SP-49 (cell line): Measurements from ENCODE around the gene GJB5.

GRCh38 chr1:34754451-34755781, at the start of gene GJB5:
TSS of gene GJB5 (plus strand) at chr1:34755047.
- PRO-cap = no peak

GRCh38 chr1:34825479-34826096, 32.8 kb downstream of the GJA4 start:
- PRO-cap = no peak

- PRO-cap = no peak
Observed at GRCh38 chr1:34858738-34859406, 677 bp downstream of the SMIM12 start.

GRCh38 chr1:34918745-34919327, 10.6 kb downstream of the DLGAP3 start:
- PRO-cap = no peak

- PRO-cap = no peak
Observed at GRCh38 chr1:35178628-35179410, 14.1 kb downstream of the SFPQ start.

- PRO-cap = no peak
Observed at GRCh38 chr1:35319889-35320543, 51.5 kb downstream of the ZMYM4 start.

- PRO-cap = no peak
Observed at GRCh38 chr1:35360271-35361465, 92.2 kb downstream of the ZMYM4 start.

DNA sequence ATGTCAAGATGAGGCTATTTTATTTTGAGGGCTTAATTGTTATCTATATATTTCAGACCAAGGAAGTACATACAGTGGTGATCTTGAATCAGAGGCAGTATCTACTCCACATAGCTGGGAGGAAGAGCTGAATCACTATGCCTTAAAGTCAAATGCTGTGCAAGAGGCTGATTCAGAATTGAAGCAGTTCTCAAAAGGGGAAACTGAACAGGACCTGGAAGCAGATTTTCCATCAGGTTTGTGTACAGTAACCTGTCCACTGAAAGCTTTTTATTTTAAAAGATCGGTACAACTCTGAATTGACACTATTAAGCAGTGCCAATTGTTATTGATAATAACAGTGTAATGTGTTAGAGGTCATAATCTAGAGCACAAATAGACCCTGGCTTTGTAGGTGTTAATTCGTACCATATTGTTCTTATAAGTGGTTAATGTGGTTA, 130.3 kb downstream of the ZMYM4 start:
- PRO-cap = no peak

DNA sequence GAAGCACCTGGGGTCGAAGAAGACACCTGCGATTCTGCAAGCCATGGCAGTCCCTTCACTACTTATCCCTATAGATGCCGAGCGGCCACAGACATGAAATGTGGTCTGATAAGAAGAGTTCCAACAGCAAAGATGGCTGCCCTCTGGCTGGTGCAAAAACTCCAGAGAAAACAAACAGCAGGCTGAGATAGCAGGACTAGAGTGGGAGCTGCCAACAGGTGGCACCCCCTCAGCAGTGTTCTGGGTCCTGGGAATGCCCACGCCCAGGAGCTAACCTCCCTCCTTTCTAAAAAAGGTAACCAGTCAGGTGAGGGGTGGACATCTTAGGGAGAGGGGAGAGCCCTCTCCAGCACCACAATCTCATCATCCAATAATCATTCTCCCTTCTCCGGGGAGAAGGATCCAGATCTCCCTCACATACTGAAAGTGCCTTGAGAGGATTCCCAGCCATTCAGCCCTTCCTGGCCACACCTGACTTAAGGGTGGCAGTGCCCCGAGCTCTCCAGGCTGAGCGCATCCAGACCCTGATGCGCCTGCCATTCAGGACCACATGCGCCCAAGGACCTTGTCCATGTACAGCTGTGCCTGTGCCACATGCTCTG, 121.4 kb downstream of the KIAA0319L start:
- PRO-cap = no peak

DNA sequence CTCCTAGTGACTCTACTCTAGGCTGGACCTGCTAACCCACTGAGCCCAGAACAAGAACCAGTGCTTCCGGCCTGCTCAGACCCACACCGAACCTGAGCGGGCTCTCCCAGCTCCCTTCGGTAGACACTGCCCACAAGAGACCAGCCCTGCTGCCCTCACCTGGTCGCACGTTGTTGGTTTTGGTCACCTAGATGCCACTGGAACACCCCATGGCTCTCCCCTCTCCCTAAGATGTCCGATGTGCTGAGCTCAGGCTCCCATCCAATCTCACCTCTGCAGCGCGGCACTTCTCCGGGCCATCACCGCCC, 120.3 kb downstream of the KIAA0319L start:
- PRO-cap = no peak

GRCh38 chr1:35538796-35539406, 18.3 kb downstream of the KIAA0319L start:
- PRO-cap = no peak

DNA sequence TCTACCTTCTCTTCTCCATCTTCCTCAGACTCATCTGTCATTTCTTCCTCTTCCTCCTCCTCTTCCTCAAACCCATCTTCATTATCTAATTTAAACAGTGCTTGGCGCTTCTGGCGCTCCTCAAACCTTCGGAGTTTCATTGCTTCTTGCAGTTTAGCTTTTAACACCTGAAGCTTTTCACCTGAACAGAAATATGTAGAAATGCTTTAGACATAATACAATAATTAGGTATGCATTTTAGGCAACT, 18.5 kb downstream of the CLSPN start:
- PRO-cap = no peak

- PRO-cap = unidirectional peak, minus-strand start at chr1:35809037
Observed at GRCh38 chr1:35808961-35809595, 1.3 kb downstream of the AGO4 start.

DNA sequence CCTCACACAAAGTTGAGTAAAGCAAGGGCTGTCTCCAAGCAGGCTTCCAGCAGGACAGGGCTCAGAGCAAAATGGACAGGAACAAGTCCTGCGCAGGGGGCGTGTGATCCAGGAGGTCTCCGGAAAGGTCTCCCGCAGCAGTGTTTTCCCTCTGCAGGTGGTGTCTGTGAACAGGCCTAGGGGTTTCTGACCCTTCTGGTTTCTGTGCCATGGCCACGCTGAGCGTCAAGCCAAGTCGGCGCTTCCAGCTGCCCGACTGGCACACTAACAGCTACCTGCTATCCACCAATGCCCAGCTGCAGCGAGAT, 773 bp downstream of the TEKT2 start:
- PRO-cap = no peak

DNA sequence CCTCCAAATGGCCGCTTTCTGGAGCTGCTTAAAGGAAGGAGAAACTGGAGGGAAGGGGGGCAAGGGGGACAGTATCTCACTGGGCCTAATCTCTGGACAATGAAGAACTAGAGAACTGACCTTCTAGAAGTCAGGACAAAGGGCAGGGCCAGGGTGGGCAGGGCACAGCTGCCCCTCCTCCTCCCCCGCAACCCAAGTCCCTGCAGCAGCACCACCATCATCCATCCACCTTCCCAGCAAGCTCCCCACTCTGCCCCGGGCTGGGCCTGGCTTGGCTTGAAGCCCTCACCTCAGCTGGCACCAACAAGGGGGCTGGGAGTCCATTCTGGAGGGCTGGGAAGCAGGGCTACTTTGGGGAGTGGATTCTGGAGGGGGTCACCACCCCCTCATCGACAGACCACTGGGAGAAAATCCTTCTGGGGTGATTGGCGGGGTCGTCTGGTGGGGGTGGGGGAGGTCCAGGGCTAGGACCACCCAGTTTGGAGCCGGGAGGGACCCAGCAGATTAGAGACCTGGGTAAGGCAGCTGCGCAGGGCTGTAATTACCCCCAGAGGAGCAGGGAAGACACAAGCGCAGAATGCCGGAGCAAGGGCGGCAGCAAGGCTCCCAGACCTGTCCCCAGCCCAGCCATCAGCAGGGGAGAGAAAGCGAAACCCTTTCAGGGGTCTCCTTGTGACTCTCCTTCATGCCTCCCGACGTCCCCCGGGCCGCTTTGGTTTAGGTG, 785 bp upstream of the MAP7D1 start:
- PRO-cap = no peak

DNA sequence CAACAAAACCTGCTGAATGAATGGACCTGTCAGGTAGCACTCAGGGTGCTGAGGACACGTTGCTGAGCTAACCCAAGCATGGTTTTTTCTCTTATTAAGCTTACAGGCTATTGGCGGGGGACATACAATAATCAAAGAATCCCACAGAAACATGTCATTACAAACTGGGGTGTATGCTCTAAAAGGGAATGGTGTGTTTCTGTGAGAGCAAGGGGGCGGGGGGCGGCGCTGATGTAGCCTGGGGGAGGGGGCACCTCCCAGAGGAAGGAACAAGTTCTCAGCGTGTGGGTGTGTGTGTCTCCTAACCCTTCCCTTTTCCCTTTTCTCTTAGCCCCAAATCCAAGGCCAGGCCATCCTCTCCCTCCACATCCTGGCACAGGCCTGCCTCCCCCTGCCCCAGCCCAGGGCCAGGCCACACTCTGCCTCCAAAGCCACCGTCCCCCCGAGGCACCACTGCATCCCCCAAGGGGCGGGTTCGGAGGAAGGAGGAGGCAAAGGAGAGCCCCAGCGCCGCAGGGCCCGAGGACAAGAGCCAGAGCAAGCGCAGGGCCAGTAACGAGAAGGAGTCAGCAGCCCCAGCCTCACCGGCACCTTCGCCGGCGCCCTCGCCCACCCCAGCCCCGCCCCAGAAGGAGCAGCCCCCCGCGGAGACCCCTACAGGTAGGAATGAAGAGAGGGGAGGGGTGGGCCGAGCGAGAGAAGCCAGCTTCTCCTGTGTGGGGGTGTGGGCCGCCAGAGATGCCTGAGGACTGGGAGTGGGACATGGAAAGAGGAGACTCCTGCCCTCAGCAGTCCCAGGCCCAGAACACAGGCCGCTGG, 21.8 kb downstream of the MAP7D1 start:
- PRO-cap = no peak

- PRO-cap = no peak
Observed at GRCh38 chr1:36179480-36179969, 23.6 kb downstream of the MAP7D1 start.

- PRO-cap = no peak
Observed at GRCh38 chr1:36187732-36188451, 31.9 kb downstream of the MAP7D1 start.

DNA sequence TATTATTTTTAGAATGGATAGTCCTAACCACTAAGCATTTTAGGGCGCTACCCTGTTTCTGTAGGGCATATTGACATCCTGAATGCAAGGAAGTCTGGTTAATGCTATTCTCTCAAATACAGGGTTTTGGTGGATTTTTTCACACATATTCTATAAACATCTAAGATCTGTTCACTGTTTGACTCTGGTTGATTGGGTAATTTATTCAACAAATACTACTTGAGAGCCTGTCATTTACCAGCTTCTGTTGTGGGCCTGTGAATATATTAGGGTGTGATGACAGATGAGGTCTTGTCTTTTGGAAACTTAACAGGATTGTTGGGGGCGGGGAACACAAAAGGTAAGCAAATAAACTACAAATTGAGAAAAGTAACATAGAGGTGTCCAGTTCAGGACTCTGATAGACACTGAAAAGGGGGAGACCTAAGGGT, 2.3 kb downstream of the THRAP3 start:
- PRO-cap = no peak

- PRO-cap = no peak
Observed at GRCh38 chr1:36228544-36228875, 4.3 kb downstream of the THRAP3 start.